ENCODE results near the gene NIPSNAP2.

- PRO-cap = no peak
These were observed 11.2 kb downstream of the EGFR start for GRCh38 chr7:55029946-55030401.

GRCh38 chr7:55073796-55074578, 55.2 kb downstream of the EGFR start:
- PRO-cap = bidirectional peak, plus-strand start at chr7:55074316, minus-strand start at chr7:55074144

DNA sequence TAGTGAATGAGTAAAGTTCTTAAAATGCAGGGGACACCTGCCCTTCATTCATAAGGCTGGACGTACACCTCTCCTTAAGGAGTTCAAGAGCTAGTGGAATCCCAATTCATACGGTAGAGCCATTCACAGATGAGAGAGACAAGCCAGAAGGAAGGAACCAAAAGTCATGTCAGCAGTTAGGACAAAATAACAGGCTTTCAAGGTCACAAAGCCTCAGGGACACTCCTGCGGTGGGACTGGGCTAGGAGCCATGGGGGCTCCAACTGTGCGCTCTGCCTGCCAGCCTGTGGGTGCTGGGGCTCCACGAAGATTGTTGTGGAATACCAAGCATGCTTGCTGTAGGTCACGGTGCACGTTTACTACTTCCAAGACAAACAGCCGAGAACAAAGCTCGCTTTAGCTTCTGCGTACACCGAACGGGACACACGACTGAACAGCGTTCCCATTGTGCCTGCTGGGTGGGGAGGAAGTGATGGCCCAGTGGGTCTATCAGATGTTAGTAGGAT, 158.7 kb downstream of the EGFR start:
- PRO-cap = no peak

GRCh38 chr7:55192392-55193228, 172.5 kb upstream of the LANCL2 start:
- PRO-cap = no peak

GRCh38 chr7:55366157-55366758, 1.1 kb downstream of the LANCL2 start:
- PRO-cap = bidirectional peak, plus-strand start at chr7:55366311, minus-strand start at chr7:55366263

DNA sequence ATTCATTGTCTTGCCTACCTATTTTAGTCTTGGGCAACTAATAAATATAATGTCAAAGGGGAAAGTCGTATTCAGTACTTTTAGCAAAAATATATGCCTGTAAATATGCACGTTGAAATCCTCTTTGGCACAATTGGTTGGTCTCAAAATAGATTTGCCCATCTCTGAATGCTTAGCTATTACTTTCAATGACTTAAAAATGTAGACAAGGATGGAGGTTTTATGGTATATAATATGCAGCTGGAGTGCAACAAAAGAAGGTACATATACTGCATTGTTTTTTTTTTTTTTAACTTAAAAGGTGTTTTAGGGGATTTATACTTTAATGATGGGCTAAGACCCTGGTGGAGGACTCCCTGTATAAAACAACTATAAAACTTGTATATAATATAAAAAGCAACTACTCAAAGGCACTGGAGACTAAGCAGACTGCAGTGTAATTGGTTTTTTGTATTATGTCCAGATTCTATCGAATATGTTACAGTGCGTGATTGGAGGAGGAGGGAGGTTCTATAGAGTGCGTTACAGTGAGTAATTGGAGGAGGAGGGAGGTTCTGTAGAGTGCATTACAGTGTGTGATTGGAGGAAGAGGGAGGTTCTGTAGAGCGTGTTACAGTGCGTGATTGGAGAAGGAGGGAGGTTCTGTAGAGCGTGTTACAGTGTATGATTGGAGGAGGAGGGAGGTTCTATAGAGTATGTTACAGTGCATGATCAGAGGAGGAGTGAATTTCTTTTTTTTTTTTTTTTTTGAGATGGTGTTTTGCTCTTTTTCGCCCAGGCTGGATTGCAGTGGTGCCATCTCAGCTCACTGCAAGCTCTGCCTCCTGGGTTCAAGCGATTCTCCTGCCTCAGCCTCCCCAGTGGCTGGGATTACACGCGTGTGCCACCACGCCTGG, 15.2 kb downstream of the LANCL2 start:
- PRO-cap = no peak

GRCh38 chr7:55465925-55466380, 100.8 kb downstream of the LANCL2 start:
- PRO-cap = no peak

GRCh38 chr7:55509234-55509672, 63.0 kb downstream of the VOPP1 start:
- PRO-cap = no peak

GRCh38 chr7:55526299-55526621, 46.0 kb downstream of the VOPP1 start:
- PRO-cap = unidirectional peak, minus-strand start at chr7:55526465

- PRO-cap = no peak
These were observed 39.0 kb downstream of the VOPP1 start for GRCh38 chr7:55532890-55534151.

DNA sequence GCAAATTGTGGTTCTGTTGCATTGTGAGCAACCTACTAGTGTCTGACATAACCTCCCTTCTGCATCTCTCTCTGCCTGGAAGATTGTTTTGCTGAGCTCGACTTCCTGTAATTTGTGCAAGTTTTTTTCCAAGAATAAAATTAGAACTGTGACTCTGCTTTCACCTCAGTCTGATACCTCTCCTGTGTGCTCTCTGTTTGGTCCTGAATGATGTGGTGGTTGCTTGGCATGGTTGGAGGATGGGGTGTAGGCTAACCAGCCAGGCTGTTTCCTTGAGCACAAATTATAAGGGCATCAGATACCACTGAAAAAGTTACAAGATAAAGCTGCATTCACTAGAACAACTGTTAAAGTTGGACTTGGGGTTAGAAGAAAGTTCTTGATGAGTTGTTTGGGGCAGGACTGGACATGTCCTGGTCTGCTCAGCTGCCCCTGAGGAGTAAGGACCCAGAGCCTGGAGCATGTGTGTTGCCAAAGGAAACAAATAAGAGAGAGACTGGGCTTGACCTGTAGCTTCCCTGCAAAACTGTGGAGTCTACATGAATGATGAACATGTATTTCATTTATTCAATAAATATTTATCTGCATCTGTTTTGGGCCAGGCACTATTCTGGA, 1.9 kb upstream of the VOPP1 start:
- PRO-cap = unidirectional peak, minus-strand start at position 61 of the sequence

DNA sequence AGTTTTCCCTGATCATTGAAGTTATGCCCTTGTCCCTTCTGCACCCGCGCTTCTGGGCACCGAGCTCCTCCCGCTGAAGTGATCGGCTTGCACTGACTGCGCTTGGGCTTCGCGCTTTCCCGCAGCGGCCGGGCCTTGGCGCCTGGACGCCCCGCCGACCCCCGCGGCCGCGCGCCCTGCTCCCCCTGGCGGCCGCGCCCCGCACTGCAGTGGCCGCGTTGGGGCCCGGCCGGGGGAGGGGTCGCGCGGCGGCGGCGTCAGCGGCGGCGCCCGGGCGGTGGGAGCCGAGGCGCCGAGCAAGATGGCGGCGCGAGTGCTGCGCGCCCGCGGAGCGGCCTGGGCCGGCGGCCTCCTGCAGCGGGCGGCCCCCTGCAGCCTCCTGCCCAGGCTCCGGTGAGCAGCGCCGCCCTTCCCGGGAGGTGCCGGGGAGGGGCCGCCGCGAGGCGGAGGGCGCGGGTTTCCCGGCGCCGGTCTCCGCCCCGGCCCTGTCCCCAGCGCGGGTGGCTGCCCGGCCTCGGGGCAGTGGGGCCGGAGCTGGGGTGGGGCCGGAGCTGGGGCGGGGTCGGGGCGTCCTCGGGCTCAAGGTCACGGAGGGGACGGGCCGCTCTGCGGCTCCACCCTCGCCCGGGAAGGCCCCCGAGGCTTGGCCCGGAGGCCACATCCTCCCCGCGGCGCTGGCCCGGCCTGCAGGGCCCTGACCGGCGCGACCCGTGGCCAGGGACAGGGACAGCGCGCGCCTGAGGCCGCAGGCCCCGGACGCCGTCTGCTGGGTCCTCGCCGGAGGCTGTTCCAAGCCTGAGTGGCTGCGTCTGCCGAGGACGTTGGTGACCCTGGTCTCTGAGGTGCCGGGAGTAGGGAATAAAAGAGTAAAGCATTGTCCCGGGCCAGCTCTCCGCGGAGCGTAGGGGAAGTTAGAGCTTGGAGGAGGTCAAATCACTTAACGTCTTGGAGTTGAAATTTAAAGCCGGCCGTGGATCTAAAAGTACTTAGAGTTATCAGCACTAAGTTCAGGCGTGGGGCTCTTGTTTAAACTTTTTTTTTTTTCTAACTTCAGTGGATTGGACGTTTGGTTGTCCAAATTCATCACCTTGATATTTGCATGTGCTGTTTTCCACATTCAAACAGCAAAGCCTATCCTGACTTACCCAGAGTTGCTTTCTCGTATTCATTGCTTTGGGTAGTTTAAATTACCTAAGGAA, at the start of gene NIPSNAP2:
Gene NIPSNAP2 (plus strand): TSS at position 277 of the 1,199 bp plus-strand sequence.
- PRO-cap = bidirectional peak, plus-strand start at position 287 of the sequence, minus-strand start at position 171 of the sequence; bidirectional peak, plus-strand start at position 669 of the sequence, minus-strand start at position 354 of the sequence; bidirectional peak, plus-strand start at position 704 of the sequence, minus-strand start at position 801 of the sequence

GRCh38 chr7:55999999-56000613, 35.7 kb downstream of the NIPSNAP2 start:
- PRO-cap = no peak

DNA sequence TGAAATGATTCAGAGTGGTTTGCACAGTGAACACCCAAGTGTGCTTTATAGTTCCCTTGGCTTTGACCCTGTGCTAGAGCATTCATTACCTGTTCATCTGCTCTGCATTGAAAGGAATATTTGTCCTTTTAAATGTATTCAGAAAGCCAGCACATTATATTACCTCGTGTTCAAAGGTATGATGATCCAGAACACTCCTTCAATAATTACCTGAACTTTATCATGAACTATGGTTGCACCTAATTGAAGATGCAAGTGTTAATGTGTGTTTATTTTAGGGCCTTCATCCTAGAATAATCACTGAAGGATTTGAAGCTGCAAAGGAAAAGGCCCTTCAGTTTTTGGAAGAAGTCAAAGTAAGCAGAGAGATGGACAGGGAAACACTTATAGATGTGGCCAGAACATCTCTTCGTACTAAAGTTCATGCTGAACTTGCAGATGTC, 3.8 kb downstream of the CCT6A start:
- PRO-cap = no peak

DNA sequence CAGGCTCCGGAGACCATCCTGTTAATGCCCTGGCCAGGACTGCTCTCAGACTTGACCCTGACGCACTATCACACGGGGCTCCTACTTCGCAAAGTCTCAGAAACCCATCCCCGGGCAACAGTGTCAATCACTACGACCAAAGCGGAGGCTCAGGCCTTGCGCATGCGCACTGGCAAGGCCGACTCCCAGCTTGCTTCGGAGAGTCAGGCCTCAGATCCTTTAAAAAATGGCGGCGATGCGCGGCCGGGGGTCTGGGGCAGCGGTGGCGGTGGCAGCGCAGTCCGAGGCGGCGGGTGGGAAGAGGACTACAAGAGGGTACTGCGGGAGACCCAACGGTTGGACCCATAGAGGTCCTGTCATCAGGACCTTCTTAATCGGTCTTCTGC, 196.9 kb downstream of the ZNF716 start:
- PRO-cap = no peak

- PRO-cap = no peak
These were observed 930.5 kb upstream of the ZNF722 start for GRCh38 chr7:63068110-63068632.

DNA sequence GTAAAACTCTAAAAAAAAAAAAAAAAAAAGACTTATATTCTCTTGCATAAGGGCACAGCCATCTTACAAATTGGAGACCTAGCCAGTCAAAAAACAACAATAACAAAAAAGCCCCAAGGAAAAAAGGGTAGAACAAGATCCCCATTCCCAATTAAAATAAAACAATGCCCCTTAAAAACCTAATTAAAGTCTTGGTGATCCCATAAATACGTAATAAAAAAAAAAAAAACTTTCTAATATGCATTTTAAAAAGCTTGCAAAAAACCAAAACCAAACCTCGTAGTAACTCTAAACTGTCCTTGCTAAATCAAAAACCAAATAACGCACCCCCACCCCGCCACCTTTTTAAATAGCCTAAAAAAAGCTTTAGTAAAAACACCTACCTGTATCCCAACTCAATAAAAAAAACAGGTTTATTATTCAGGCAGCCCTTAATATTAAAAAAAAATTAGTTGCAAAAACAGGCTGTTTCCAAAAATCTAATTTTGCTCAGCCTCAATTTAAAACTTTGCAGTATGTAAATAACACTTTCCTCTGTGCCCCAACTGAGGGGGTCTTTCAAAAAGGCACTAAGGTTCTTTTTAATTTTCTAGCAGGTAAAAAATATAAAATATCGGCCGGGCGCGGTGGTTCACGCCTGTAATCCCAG, 52.7 kb downstream of the ZNF680 start:
- PRO-cap = no peak

DNA sequence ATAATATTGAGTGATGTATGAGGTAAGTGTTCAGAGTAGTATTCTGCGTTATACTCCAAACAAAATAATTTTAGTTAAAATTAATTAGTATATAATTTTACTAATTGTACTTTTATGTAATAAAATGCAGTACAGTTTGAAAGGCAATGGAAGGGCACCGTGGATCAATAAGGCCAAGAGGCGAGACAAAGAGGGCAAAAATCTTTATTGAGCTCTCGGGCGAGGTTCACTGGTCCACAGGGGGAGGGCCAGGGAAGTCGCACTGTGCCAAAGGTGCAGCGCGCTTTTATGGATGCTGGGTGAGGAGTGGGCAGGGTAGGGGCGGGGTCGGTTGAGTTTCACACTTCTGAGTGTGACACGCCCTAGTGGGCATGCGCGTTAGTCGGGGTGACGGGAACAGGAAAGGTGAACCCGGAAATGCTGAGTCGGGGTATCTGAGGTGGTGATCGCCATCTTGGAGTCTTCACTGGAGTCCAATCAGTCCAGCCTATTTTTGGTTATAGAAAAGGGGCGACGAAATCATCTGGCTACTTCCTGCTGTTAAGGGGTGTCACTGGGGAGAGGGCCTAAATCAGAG, 40.6 kb downstream of the ZNF138 start:
- PRO-cap = no peak

DNA sequence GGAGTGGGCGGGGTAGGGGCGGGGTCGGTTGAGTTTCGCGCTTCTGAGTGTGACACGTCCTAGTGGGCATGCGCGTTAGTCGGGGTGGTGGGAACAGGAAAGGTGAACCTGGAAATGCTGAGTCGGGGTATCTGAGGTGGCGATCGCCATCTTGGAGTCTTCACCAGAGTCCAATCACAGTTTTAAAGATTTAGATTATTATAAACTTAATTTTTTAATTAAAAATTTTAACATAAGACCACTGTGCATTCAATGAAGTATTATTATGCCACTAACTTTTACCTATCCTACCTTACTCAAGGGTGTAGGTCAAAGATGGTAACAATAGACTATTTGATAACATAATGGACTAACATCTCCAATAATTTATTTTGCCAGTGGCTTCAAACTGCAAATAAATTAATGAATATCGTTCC, 45.8 kb downstream of the ZNF138 start:
- PRO-cap = no peak

DNA sequence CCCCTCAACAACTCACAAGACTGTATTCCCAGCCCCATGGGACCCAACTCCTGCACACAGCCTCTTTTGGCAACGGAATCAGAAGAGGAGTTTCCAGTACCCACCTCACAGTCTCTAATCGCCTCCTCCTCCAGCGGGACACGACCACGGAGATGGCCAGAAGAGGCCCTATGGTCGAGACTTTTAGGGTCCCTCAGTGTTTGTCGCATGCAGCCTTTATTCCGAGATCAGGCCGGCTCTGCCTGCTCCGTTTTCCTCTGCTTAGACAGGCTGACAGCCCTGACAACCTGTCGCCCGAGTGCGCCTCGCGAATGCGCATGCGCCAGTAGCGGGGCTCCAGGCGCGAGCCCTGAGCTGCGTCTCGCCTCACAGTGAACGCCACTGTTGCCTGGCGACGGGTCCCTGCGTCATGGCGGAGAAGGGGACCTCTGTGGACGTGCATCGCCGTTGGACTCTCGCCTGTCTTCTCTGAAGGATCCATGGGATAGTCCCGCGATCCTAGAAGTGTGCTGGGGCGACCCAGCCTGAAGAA, 25.8 kb upstream of the ZNF273 start:
- PRO-cap = no peak